Diencephalon (tissue), 2 donors: ENCODE measurements around the genes CD6, VPS37C, VWCE and MYRF.

- RAMPAGE, long total RNA: no peak
Observed at GRCh38 chr11:60971213-60972028, at the start of gene CD6. Gene CD6, plus strand, starts transcription at chr11:60971680.

DNA sequence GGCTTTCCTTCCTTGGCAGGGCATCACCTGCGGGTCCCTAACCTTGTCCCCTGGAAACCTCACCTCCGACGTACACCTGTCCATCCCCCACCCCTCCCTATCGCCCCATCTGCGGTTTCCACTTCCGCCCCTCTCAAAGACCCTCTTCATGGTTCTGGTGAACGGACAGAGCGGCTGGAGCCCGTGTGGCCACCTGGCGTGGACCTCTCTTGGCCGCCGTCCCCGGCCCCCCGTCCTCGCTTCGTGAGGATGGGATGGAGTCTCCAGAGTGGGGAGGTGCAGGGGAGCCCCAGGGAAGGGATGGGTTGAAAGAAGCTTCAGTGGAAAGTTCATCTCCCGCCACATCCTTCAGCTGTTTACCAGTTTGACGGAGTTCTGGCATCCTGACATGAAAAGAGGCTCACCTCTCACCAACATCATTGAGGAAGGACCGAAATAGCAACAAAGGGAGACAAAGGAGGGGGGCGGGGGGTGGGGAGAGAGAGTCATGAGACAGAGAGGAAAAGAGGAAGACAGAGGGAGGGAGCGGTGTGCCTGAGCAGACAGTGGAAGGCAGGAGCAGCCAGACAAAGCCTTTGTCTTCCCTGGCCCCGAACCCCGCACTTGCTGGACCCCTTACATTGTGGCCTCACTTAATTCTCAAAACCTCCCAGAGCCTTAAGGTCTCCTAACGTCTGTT lies 54.7 kb downstream of the CD6 start:
- RAMPAGE, long total RNA: no peak

DNA sequence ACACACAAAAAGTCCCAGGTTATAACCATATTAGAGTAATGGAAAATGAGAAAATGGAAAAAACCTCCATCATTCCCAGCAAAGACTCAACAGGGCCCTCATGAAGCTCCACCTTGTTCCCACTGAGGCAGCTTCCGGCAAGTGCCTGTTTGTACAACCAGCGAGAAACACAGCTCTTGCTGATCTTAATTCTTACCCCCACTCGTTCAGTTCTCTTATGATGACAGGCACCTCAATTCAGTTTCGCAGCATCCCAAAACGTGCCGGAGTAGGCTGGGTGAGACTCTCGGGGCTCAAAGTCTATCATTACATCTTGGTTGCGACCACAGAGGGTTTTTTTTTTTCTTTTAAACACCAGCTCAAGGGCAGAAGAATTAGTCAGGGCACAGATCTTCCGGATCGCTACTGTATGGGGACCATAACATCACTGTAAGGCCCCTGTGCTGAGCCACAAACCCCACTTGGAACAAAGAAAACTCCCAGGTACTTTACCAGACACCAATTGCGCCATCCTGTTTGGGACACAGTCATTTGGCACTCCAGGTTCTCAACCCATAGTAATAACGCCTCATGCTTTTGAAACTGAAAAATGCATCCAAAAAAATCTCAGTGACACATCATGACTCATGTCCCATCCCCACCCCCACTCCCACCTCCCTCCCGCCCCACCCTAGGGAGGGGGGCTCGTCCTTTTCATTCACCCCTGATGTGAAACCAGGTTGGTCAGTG lies 41.2 kb upstream of the CD5 start:
- RAMPAGE, long total RNA: no peak

GRCh38 chr11:61160758-61162038 lies at the start of gene VPS37C:
Gene VPS37C, minus strand, starts transcription at chr11:61161426.
- RAMPAGE, long total RNA: no peak

GRCh38 chr11:61195104-61196106 lies 7.9 kb upstream of the PGA3 start:
- RAMPAGE, long total RNA: no peak

GRCh38 chr11:61249210-61249727 lies 8.3 kb downstream of the PGA5 start:
- RAMPAGE, long total RNA: no peak

DNA sequence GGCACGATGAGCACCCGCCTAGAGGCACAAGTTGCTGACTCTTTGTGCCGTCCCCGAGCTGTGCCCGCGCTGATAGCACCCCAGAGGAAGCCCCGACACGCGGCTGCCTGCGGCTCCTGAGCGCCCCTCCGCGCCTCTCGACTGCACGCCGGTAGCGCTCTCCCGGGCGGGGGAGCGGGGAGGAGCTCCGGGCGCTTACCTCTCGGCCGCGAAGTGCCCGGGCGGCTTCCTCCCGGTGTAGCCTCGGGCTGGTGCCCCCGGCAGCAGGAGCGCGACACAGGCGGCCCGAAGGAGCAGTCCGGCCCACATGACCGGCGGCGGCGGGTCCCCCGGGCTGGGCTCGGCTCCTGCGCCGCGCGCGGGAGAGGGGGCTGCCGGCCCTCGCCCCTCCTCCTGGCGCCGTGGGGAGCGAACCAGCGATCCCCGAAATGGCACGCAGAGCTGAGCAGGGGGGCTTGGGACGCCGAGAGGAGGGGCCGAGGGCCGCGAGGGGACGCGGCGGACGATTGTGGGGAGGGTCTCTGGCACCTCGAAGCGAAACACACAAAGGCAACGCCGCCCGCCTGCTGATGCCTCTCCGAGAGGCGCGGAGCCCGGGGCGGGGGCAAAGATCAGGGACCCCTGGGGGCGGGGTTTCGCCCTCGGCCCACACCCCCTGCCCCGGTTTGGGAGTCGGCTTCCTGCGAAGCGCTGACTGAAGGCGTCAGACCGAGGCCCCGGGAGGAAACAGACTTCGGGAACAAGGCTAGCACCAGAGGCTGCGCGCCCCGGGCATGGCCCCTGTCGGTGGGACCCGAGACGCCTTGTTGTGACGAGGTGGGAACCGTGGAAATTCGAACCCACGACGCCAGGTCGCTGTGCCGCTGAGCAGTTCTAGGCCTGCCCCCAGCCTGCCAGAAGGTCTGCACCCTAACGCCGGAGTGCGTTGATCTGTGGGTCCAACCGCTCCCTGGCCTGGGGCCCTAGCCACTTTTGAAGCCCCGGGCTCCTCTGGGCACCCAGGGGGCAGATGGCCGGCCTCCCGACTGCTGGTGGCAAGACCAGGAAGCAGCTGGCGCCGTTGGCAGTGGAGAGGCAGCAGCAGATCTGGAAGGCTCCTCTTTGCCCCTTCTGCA lies at the start of gene VWCE:
VWCE (minus strand) TSS at position 588 of the 1,115 bp plus-strand sequence.
- RAMPAGE, long total RNA: no peak

- RAMPAGE, long total RNA: no peak
Observed at GRCh38 chr11:61362534-61362937, 362 bp downstream of the TMEM138 start.

DNA sequence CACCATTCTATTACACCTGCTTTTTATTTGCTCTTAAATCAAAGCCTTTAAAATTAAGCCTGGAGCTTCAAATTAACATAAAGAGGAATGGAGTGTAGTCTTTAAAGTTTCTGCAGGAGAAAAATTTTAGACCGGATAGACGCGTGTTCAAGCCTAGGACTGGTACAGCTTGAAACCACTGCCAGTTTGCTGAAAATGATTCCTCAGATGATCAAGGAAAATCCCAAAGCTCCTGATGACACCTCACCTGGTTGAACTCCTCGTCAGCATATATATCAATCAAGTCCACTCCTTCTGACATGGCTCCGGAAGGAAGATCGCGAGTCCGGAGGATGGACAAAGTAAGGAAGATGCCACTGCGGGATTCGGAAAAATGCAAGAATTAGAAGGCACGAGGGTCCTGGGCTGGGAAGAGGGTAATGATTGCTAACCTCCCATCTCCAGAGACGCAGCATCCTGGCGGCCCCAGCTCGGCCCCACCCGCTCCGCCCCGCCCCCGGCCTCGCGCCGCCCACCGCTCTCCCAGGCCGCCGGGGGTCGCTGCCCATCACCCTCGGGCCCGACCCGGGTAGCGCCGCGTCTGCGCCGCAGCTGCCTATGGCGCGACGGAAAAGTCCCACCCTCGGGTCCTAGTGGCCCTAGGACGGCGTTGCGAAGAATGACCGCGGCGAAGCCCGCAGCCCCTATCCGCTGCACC lies 692 bp downstream of the CPSF7 start:
- RAMPAGE, long total RNA: no peak

DNA sequence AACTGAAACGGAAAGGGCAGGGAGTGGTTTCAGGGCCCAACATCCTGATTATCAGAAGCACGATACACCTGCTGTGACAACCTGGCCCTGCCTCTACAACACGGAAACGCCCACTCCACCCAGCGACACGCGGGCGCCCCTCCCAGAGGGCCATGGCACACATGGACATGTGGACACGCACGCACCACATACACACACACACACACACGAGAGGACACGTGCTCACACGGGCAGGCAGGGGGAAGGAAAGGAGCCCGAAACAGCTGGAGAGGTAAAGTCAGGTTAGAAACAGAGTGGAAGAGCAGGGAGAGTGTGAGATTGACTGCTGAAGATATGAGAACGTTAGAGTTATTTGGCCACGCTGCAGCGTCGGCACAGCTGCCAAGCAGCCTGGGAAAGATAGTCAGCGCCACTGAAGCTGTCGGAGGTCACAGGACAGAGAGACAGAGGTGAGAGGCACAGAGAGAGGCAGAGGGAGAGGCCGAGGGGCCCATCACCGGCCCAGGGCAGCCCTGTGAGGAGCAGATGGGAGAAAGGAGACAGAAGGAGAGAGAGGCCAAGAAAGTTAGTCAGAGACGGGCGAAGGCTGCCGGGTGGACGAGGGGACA lies 26.2 kb downstream of the LRRC10B start:
- RAMPAGE, long total RNA: no peak

GRCh38 chr11:61695851-61696507 lies 15.8 kb downstream of the DAGLA start:
- RAMPAGE, long total RNA: no peak

- RAMPAGE, long total RNA: no peak
Observed at GRCh38 chr11:61696977-61697592, 16.9 kb downstream of the DAGLA start.

DNA sequence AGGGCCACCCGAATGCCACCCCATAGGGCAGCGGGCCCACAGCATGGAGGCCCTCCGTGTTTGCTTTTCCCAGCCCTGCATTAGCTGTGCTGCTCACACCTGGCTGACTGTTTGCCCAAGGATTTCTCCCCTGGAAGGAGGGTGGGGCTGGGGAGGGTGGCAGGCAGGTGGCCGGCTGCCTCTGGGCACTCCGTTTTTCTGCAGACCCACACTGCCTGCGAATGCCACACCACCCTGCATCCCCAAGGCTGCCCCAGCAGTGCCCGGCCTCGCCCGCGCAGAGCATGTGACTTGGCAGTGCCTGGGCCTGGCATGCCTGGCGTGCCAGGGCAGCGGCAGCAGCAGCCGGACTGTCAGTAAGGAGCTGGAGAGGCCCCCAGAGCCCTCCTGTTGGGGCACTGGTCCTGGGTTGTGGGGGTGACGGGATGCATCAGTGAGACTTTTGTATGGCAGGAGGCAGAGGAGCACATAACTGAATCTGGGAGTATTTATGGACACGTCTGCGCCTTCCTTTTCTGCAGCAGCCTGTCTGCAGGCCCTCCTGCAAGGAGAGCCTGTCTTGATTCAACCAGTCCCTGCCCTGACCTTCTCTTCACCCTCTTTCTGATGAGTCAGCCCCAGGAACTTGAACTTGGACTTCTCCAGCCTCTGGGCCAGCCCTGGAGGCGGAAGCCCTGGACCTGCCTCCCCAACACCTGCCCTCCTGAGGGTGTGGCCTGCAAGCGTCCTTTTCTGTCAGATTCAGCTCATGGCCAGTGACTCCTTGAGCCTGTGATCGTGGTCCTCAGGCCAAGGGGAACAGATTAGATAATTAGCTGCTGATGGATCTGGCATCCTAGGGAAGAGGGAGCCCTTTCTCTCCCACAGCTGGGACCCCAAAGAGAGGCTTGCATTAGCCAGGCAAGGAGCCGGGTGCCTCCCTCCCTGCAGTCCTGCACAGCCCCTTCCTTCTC lies 19.9 kb downstream of the DAGLA start:
- RAMPAGE, long total RNA: no peak

DNA sequence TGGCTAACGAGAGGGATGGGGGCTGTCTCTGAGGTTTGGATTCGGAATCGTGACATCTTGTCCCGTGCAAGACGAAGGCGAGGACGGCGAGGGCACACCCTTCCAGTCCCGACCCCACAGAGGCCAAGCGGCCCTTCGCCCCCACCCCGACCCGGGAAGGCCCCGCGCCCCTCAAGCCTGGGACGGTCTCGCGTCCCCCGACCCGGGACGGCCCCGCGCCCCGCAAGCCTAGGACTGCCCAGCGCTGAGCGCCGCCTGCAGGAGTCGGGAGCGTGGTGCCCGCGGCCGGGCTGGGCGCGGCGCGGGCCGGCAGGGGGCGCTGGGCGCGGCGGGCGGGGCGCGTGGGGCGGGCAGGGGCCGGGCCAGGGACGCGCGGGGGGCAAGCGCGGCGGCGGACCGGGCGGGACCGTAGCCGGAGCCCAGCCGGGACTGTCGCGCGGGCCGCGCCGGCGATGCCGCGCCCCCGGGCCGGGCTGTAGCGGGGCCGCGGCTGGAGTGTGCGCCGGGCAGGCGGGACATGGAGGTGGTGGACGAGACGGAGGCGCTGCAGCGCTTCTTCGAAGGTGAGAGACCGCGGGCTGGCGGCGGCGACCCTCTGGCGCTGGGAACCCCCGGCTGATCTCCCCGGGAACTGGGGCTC lies at the start of gene MYRF:
MYRF (plus strand) TSS at position 409 of the 640 bp plus-strand sequence.
- RAMPAGE, long total RNA: no peak

DNA sequence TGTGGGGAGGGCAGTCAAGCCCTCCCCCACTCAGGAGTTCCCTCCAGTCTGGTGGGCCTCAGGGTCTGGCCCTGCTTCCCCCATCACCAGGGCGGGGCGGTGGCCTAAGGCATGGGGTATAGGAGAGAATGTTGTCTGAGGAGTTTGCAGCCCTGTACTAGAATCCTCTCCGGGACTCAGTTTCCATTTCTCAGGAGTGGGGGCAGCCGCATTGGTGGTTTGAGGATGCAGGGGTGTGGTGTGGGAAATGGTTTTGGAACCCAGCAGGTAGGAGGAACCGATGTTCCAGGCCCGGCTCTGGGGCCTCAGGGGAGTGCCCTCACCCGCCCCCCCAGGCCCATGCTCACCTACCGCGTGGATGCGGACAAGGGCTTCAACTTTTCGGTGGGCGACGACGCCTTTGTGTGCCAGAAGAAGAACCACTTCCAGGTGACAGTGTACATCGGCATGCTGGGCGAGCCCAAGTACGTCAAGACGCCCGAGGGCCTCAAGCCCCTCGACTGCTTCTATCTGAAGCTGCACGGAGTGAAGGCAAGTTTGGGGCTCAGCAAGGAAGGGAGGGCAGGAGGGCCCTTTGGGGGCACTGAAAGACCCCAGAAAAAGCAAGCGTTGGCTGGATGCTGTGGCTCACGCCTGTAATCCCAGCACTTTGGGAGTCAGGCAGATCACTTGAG lies 18.6 kb downstream of the TMEM258 start:
- RAMPAGE, long total RNA: no peak

DNA sequence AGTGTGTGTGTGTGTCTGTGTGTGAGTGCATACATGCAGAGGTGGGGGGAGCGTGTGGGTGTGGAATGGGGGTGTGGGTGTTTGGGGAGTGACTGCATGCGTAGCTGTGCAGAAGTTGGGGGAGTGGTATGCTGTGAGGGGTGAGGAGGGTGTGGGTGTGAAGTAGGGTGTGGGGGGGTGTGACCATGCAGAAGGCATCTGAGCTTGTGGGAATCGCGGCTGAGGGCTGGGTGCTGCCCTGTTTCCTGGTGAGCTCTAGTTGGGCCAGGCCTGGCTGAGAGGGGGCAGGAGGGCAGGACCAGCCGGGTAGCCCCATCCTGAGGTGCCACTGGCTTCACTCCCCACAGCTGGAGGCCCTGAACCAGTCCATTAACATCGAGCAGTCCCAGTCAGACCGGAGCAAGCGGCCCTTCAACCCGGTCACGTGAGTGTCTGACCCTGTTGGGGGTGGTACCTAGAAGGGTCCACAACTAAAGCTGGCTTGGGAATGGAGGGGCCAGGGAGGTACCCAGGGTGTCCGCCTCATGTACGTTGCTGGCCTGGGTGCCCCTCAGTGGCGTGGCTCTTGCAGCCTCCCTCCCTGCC lies 16.6 kb downstream of the TMEM258 start:
- RAMPAGE, long total RNA: no peak

DNA sequence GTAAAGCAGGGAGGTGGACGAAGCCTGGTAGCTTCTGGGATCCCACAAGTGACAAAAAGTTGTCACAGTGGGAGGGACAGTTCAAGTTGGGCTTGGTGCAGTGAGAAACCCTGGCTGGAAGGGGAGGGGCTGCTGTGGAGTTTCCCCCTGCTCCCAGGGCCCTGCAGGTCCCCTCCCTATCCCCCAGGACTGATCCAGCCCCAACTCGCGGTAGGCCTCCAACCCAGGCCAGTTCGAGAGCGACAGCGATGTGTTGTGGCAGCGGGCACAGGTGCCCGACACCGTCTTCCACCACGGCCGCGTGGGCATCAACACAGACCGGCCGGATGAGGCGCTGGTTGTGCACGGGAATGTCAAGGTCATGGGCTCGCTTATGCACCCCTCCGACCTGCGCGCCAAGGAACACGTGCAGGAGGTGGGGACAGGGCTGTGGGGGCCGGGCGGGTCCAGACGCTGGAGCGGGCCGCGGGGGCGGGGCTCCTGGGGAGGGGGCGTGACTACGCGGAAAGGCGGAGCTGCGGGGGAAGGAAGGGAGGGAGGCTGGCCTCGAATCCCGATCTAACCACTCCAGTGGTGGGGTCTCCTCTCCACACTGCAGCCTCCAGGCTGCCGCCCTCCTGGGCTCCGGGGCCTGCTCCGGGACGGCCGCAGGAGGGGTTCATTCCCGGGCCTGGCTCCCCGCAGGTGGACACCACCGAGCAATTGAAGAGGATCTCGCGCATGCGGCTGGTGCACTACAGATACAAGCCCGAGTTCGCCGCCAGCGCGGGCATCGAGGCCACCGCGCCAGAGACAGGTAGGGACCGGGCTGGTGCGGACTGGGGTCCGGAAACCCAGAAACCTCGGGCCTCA lies 15.1 kb downstream of the TMEM258 start:
- RAMPAGE, long total RNA: no peak

GRCh38 chr11:61797220-61798256 lies 4.8 kb downstream of the FEN1 start:
- RAMPAGE, long total RNA: no peak

DNA sequence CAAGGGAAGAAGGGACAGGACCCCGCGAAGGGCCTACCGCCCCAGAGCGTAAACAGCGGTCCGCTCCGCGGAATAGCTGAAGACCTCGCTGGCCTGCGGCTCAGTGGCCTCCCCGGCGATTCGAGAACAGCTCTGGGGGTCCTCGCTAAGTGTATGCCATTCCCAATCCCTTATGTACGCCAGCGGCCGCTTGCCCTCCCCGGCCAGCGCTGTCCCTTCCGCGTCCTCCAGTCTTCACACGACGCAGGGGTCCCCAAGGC lies 1.1 kb downstream of the FADS1 start:
- RAMPAGE, long total RNA: no peak

- RAMPAGE, long total RNA: no peak
Observed at GRCh38 chr11:61827506-61827721, 686 bp upstream of the FADS2 start.